Helper T cell (primary cell): Measurements from ENCODE around the gene GPATCH2L.

- PRO-cap, 2 experiments: no peak in any of the 2 experiments
Measured at GRCh38 chr14:74890847-74891588, 9.3 kb downstream of the DLST start.

DNA sequence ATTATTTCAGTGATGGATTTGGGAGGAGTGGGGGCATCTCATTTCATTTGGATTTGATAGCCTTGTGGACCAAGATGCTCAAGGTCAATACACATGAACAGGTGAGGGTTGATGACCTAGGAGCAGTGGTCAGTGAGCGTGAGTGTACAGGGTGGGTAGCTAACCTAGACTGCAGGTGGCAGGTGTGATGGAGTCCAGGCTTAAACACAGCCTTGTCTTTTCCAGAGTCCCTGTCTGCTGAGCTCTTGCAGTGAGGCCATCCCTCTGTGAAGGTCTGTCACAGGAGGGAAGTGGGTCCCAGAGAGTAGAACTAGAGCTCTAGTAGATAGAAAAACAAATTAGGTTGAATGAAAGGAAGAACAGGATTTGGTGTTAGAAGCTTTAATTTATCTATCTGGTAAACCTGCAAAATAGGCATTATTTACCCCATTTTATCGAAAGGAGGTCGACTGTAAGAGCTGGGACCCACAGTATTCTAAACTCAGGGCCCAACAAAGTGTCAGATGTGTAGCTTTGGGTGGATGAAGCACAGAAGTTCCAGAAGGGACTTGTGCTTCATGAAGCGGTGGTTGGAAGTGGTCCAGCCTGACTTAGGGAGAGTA is 18.3 kb downstream of the RPS6KL1 start:
- PRO-cap, 2 experiments: no peak in any of the 2 experiments

- PRO-cap, 2 experiments: no peak in any of the 2 experiments
Measured at GRCh38 chr14:74905284-74906148, 17.5 kb downstream of the RPS6KL1 start.

- PRO-cap, 2 experiments: no peak in any of the 2 experiments
Measured at GRCh38 chr14:74957873-74958326, 2.5 kb upstream of the PGF start.

DNA sequence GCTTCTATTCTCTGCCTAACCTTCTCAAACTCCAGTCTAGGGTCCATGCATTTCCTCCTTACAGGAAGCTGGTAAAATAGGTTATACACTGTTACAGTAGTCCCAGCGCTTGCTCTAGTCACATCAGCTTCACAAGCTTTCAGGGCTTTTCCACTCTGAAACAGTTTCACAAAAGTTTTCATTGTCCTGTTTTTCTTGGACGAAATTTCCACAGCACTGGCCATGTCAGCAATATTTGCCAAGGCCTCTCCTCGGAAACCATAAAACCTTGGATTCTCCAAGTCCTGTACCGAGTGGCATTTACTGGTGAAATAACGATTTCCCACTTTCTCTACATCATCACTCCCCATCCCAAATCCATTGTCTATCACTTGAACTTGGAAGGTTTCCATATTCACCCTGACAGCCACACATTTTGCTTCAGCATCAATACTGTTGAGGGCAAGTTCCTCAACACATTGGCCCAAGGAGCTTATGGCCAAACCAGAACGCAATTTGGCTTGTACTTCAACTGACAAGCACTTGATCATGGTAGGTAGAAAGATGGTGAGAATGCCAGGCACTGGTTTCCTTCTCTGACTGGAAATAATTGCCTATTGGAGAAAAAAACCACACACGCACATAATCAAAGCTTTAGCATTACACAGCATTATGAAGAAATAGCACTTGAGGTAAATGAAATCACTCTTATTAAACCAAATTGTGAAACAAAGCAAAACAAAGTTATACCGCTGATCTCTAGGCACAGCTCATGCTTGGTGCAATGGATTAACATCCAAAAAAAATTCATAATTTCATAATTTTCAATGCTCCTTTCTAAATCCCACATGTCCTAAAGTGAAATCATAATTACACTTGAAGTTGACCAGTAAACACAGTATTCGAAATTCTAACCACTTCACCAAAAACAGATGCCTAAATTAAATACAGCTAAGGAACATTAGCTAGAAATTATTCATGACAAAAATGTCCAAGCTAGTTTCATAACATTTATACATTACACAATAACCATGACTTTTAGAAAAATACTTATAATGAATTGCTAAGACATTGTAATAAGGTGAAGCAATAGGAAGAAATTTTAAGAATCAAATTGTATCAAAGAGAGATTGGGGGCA is 1.8 kb downstream of the MLH3 start:
- PRO-cap, 2 experiments: no peak in any of the 2 experiments

- PRO-cap, 2 experiments: peak in 1 of 2 experiments; most common plus-strand start chr14:75259550 (in 1); most common minus-strand start chr14:75259629 (in 1)
Measured at GRCh38 chr14:75259422-75260103, 19.1 kb upstream of the FOS start.

DNA sequence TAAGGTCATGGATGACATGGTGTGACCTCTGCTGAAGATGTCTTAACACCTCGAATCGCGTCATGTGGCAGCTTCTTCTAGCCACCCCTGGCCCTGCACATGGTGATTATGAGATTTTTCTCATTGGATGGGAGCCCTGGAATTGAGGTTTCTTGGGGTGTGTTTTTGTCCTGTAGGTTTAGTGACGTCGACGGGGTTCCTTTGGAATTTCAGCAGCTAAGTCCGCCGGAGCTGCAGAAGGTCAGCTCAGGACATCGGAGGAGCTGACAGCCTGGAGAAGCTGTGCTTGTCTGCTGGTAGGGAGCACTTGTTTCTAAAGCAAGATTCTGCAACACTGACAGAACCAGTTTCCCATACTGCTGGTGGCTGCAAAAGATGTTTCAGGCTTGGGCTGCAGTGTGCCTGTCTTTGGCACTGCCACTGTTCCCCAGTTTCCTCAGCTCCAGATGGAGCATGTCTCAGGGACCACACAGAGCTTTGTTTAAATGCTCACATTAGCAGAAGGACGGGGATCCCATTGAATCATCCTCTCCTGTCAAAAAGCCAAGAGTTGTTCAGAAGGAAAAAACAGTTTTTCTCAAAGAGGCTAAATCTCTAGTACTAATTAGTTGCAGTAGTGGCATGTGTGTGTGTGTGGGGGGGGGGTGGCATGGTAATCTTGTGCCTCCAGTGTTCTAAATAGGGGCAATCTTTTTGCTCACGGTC is 5.2 kb upstream of the FOS start:
- PRO-cap, 2 experiments: no peak in any of the 2 experiments

DNA sequence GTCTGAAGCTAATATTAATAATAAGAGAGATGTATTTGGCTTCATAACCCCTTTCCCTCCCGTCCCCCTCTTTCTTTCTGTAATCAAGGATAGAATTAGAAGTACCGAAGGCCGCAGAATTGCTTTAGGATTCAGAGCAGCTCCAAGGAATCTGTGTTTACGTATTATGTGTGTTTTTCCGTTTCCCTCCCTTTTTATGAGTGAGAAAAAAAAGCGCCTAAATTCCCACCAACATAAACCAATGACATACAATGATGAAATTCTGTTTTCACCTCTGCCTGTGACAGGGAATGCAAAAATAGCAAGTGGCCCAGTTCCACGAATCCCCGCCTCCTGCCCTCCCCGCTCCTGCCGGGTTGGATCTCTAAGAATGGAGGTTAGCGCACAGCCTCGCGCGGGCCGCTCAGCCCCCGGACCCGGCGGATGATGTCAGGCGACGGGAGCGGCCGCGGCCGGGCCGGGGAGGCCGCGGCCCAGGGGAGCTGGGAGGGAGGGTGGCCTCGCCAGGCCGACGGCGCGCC is 1.9 kb upstream of the FOS start:
- PRO-cap, 2 experiments: peak in 2 of 2 experiments; most common minus-strand start position 372 of the sequence (in 1)

DNA sequence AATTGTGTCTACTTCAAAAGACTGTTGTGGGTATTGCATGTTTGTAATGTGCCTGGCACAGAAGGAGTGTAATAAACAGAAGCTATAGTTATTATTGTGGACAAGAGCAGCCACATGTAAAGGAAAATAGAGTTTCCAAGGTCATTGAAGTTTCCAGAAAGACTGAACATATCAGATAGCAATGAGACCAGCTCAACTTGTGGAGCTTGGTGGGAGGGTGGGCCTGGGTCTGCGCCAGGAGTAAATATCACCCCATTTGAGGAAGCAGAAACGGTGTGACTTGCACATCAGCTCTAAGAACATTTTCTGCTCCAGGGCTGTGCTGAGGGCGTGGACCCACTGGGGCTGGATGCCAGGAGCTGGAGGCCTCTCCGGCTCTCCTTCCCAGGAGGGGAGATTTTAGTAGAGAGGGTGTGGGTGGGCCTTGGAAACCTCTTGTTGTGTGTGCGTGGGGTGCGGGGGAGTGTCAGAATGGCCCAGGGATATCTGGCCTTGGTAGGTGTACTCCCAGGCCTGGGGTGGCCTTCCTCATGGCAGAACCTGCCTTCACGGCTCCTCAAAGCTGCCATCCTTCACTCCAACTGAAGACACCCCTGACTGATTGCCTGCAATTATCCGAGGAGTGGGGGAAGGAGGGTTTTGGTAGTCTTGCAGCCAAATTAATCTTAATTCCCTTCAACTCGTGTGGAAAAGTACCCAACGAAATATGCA is 19.9 kb downstream of the FOS start:
- PRO-cap, 2 experiments: no peak in any of the 2 experiments

DNA sequence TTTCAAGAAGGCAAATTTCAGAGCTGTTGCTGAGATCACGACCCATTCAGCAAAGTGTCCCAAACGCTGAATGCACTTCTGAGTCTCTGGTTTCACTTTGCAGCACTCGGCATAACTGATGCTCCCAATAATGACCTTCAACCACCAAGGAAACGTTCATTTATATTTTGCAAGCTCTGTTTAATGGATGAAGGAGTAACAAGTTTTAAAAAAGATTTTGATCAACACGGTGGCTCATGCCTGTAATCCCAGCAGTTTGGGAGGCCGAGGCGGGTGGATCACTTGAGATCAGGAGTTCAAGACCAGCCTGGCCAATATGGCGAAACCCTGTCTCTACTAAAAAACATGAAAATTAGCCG is 56.3 kb downstream of the FOS start:
- PRO-cap, 2 experiments: peak in 1 of 2 experiments; most common minus-strand start position 72 of the sequence (in 1)

- PRO-cap, 2 experiments: no peak in any of the 2 experiments
Measured at GRCh38 chr14:75341440-75342012, 62.9 kb downstream of the FOS start.

DNA sequence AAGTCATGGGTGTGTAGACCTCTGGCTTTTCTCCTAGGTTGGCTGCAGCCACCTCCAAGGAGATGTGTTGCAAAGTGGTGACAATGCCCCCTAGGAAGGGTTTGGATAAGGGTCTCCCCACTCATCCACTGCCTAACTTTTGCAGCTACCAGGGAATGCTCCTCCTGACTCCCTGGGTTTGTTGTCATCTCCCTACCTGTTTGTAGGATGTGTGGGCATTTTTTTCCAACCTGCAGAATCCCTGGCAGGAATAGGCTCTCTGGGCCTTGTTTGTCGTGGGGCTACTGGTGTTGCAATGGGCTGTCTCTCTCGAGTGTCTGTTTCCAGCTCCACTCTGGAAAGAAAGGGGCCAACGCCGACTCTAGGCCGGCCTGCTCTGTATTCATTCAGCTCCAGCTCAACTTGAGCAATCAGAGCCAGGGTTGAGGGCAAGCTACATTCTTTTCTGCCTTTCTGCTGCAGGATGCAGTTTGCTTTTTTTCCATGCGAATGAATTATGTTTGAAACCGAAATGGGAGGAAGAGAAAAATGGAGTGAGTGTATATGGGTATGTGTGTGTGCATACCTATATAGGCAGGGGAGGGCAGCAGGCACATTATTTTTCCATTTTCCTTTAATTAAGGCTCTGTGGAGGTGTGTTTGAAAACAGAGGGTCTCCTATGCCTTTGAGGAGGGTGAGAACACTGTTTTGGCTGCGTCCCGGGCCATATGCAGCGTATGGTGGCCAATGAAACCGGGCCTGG is 2.3 kb downstream of the JDP2 start:
- PRO-cap, 2 experiments: no peak in any of the 2 experiments

- PRO-cap, 2 experiments: peak in 1 of 2 experiments; most common plus-strand start chr14:75515330 (in 1); most common minus-strand start chr14:75515233 (in 1)
Measured at GRCh38 chr14:75515005-75515625, 7.2 kb upstream of the BATF start.

DNA sequence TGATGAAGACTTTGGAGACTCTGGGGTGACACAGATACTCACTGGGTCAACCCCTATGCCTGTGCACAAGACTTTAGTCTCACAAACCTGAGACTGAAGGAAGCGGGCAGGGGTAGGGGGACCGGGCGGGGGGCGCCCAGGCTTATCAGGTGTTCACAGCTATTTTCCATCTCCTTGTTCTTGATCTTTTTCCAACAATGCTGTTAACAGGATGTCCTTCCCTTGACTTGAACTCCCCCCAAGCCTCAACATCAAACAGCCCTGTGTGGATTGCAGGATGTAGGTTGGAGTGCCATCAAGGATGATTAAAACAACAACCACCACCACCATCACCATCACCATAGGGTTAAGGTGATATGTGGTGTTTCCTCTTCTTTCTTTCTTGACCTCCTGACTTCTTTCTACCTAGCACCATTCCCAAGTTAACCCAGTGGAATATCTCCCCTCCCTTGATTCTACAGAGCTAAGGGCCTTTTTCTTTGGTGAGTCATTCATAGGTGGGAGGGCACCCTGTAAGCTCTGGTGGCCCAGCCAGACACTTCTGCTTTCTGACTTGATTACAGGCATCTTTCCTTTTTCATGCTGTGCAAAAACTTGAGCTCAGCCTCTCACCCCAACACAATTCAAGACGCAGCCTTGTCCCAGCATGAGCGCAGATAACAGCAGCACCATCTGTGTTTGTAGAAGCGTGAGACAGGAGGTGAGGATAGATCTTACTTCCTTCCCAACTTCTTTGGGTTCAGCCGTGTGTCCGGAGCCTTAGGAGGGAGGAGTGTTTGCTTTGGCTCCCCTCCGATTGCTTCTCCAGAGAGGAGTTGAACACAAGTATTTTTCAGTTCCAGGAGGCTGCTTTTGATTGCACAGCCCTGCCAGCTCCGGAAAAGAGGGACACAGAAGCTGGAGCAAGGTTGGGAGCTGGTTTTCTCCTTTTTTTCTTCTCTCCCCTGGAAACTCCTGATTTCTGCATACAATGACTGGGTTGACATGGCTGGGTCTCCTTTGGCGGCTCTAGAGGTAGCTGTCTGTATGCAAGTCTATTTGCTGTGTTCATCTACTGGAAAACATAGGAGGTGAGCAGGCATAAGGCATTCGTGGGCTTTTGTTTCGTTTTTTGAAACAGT is 26.9 kb downstream of the FLVCR2 start:
- PRO-cap, 2 experiments: no peak in any of the 2 experiments

GRCh38 chr14:75615035-75615623 is 36.7 kb downstream of the FLVCR2 start:
- PRO-cap, 2 experiments: no peak in any of the 2 experiments

GRCh38 chr14:75647452-75647937 is 13.2 kb downstream of the ERG28 start:
- PRO-cap, 2 experiments: no peak in any of the 2 experiments

DNA sequence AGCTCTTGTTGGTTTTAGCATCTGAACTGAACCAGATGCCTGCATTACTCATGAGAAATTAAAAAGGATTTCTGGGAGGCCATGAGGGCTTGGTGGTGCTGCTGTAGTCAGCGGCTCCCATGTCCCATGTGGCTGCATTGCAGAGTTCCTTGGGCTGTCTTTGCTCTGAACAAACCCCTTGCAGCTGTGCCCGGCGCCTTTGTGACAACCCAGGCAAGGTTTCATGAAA is 40.9 kb downstream of the TGFB3 start:
- PRO-cap, 2 experiments: no peak in any of the 2 experiments

GRCh38 chr14:75980577-75981336 is 1.0 kb downstream of the TGFB3 start:
- PRO-cap, 2 experiments: no peak in any of the 2 experiments

DNA sequence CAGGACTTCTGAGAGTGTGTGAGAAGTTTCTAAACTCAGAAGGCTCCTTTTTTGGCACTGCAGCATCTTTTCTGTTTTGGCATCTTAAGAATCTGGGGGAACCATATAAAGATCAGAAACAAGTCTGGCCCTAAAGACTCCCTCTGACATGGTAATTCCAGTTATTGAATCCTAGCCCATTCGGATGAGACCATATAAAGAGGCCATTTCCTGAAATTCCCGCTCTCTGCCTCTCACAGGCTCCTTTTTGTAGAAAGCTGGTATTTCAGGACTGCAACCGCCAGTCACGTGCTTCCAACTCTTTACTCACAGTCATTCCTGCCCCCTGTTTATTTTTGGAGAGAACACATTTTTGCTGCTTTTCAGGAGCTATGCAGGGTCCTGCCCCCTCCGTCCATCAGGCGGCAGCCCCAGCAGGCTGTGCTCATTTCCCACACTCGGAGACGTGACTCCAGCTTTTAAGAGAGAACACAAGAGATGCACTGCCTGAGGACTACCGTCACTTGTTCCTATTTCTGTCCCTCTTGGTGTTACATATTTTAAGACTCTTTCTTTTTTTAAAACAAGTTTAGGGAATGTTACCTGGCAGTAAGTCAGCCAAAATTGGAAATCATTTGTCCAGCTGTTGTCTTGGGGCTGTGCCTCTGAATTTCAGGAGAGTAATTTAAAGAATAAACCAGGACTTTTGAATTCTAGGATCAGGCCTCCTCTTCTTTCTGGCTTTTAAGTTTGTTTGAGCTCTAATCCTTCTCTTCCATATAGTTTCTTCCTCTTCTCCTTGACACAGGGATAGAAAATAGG is 26.9 kb downstream of the IFT43 start:
- PRO-cap, 2 experiments: no peak in any of the 2 experiments

DNA sequence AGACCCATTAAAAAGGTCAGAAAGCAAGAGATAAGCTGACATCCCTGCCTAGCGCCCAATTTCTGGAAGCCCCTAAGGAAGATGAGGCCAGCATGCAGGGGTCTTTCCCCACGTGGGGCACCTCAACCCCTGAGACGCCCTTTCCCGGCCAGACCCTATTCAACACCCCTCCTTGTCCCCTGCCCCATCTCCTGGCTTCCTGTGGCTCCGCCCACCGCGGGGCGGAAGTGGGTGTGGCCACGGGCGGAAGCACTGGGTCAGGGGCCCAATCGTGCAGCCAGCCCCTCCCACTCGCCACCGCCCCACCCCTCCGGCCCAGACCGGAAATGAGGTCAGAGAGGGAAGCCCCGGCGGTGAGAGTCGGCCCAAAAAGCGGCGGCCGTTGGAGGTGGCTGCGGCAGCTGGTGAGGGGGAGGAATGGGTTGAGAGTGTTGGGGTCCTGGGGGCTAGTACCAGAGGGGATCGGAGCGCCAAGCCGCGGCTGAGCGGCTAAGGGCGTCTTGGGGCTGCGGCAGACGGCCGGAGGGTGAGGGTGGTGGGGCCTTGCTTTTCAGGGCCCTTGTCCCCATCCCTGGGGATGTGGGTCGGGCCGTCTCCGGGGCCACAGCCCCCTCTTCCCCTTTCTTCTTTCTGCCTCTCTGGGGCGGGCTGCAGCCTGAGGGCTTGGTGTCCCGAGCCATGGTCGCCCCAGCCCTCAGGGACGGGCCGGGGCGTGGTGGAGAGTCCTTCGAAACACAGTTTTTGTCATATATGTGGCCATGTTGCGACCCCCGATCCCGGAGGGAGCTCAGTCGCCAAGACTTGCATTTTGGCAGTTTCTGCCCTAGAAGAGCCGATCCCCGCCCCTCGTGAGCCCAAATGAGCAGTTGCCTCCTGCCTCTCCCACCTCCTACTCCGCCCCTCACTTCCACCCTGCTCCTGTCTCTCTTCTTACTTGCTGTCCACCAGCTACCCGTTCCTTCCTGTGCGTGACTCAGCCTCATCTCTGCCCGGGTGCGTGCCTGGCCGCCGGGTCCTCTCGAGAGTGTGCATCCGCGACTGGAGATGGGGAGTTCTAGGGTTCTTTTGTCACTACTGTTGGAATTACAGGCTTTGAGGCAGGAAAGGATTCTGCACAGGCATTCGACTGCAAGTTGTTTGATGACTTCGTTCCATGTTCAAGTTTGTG is at the start of gene GPATCH2L:
Gene GPATCH2L, plus strand, starts transcription at position 335 of the 1,168 bp plus-strand sequence.
- PRO-cap, 2 experiments: peak in 2 of 2 experiments; most common plus-strand start position 356 of the sequence (in 1); most common minus-strand start position 164 of the sequence (in 2)